ENCODE results near the genes KCNS1, SEMG2, WFDC10A and SLC12A5.

GRCh38 chr20:44809245-44809870 is 988 bp downstream of the RIMS4 start:
- PRO-cap = no peak

- PRO-cap = no peak
These were observed 44.3 kb downstream of the KCNS1 start for GRCh38 chr20:45056349-45057292.

GRCh38 chr20:45100924-45101272 is at the start of gene KCNS1:
TSS of gene KCNS1 (minus strand) at chr20:45101127.
- PRO-cap = no peak

- PRO-cap = no peak
These were observed at the start of gene SEMG2 for GRCh38 chr20:45221252-45221529. TSS of gene SEMG2 (plus strand) at chr20:45221373.

GRCh38 chr20:45329244-45329876 is 18.9 kb downstream of the SDC4 start:
- PRO-cap = no peak

GRCh38 chr20:45406492-45407042 is 1.5 kb upstream of the DBNDD2 start:
- PRO-cap = no peak

DNA sequence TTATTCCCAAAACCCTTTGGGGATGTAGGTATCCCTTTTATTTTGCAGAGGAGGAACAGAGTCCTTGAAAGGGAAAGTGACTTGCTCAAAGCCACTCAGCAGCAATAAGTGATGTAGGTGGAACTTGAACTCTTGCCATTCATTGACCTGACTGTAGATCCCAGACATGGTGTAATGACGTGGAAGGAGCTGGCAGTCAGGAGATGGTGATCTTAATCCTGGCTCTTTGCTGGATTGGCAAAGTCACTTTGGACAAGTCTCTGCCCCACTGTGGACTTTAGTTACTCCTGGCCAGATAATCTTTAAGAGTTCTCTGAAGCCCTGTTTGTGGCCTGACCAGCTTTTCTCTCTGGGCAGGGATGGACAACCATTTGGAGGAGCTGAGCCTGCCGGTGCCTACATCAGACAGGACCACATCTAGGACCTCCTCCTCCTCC is 1.5 kb downstream of the DBNDD2 start:
- PRO-cap = no peak

- PRO-cap = no peak
These were observed 2.8 kb downstream of the DBNDD2 start for GRCh38 chr20:45410614-45411534.

- PRO-cap = no peak
These were observed 2.1 kb upstream of the WFDC2 start for GRCh38 chr20:45467516-45467870.

DNA sequence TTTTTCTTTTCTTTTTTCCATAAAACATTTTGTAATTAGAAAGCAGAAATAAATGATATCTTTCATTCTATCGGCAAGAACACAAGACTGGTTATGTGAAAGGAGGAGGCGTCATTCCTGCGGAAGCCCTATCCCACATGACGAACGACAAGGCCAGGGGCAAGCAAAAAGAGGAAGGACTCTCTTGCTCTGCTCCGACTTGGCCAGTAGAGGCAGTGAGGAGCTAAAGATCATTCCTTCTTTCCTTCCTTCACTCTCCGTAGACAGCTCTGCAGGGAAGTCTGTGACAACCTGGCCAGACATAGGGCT is at the start of gene WFDC10A:
WFDC10A (plus strand) TSS at position 253 of the 309 bp plus-strand sequence.
- PRO-cap = no peak

DNA sequence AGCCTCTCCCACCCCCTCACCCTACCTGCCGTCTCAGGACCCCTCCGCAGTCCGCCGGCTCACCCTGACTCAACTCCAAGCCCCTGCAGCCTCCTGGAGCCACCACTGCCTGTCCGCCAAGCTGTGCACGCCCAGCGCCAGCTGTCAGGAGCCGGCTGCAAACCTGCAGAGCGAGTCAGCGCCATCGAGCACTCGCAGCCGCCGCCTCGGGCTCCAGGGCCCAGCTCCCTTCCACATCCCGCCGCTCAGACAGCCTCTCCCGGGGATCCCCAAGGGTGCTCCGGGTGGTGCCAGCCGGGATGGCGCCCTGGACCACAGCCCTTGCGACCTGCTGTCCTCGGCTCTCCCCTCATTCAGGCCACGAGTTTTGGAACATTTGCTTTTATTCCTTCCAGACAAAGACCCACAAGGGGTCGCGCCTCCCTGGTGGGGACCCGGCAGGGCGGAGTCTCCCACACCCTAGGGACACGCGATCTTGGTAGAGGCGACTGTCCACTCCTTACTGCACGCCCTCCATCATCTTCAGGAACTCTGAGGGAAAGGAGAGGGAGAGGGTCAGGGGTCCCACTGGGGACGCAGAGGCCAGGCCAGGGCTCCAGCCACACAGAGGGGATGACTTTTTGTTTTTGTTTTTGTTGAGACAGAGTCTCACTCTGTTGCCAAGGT is 4.1 kb downstream of the TNNC2 start:
- PRO-cap = no peak

GRCh38 chr20:45823939-45825113 is 2.8 kb downstream of the TNNC2 start:
- PRO-cap = no peak

- PRO-cap = no peak
These were observed 9.7 kb downstream of the PLTP start for GRCh38 chr20:45902209-45902774.

GRCh38 chr20:45919630-45920463 is 7.9 kb upstream of the PLTP start:
- PRO-cap = no peak

- PRO-cap = no peak
These were observed 15.3 kb upstream of the MMP9 start for GRCh38 chr20:45993313-45993908.

- PRO-cap = no peak
These were observed 10.4 kb upstream of the MMP9 start for GRCh38 chr20:45998255-45998680.

DNA sequence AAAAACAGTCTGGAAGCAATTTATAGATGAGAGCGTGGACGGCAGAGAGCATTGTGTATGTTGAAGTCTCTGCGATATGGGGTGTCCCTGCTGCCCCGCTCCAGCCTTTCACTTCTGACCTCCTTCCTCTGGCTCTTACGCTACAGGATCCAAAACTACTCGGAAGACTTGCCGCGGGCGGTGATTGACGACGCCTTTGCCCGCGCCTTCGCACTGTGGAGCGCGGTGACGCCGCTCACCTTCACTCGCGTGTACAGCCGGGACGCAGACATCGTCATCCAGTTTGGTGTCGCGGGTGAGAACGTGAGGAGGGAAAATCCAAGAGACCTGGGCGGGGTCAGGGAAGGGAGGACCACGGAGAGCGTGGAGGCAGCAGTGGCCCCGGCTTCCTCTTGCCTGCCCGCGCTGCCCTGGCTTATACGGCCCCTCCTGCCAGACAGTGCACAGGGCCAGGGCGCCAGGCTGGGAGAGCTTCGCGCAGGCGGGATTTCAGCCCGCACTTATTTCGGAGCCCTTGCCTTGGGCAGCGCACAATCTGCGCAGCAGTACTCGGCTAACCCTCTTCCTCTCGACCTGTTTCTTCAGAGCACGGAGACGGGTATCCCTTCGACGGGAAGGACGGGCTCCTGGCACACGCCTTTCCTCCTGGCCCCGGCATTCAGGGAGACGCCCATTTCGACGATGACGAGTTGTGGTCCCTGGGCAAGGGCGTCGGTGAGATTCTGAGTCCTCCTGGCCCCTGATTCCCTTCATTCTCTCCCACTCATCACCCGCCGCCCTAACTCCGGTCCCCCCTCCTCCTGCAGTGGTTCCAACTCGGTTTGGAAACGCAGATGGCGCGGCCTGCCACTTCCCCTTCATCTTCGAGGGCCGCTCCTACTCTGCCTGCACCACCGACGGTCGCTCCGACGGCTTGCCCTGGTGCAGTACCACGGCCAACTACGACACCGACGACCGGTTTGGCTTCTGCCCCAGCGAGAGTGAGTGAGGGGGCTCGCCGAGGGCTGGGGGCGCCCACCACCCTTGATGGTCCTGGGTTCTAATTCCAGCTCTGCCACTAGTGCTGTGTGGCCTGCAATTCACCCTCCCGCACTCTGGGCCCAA is 2.0 kb downstream of the MMP9 start:
- PRO-cap = no peak

- PRO-cap = no peak
These were observed 3.4 kb downstream of the MMP9 start for GRCh38 chr20:46011890-46012640.

DNA sequence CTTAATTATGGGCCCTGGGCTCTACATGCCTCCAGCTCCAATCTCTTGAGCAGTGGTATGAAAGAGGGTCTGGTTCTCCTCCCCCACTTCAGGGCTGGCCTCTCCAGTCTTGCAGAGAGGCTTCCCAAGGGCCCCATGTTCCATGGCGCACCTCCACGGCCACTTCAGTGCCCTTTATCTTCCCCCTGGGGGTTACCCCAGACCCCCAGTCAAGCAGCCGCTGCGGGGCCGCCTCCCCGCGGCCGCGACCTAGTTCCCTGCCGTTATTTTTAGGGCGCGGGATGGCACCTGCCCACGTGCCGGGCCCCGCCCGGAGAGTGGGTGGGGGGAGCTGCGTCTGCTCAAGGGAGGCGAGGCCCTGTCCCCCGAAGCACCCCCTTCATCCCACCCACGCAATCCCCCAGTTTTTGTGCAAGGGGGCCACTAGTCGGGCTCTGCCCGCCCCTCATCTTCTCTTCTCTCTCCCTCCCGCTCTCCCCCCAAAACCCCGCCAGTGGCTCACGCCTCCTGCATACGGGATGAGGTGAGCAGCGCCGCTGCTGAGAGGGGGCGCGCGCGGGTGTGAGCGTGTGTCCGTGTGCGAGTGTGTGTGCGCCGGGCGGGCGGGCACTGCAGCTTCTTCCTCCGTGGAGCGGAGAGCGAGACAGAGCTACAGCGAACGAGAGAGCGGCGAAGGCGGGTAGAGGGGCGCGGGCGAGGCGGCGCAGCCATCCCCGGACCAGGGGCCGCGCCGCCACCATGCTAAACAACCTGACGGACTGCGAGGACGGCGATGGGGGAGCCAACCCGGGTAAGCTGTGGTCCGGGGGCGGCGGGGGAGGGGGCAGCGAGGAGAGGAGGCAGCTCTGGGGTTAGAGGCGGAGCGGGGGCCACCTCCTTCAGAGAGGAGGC is at the start of gene SLC12A5:
SLC12A5 (plus strand) TSS at position 609 of the 891 bp plus-strand sequence.
- PRO-cap = no peak

- PRO-cap = unidirectional peak, plus-strand start at chr20:46350692
These were observed 13.7 kb downstream of the SLC35C2 start for GRCh38 chr20:46350415-46351044.